Airway epithelial cell (primary cell): ENCODE data around the gene CFAP77.

GRCh38 chr9:131715748-131716453 is 24.0 kb downstream of the RAPGEF1 start:
- RAMPAGE, long total RNA: no peak

DNA sequence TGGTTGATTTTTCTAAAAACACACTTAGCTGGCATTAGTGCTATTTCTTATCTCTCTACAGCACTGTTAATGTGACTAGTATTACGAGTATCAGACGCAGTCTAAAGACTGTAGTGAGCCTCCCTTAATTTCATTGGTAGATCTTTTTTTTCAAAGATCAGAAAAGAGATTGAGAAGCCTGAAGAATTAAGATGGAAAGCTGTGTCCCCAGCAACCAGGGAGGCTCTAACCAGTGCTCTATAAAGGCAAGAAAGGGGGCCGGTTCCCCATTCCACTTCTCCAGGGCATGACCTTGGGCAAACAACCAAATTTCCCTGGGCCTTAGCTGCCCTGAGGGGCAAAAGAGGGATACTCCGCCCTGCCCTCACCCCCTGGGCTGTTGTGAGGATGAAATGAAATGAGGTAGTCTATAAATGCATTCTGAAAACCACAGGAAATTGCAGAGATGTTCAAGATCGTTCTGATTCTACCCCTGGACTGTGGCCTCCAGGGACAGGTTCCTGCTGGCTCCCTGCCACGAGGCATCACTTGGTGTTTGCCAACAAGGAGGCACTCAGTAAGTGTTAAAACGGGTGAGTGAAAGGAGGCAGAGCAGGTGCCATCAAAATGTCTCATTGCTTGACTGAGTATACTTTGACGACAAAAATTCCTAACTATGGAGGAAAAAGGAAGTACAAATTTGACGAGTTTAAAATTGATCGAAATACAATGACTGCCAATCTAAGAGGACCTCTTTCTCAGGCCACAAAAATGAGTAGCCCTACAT is 5.7 kb downstream of the RAPGEF1 start:
- RAMPAGE, long total RNA: no peak

DNA sequence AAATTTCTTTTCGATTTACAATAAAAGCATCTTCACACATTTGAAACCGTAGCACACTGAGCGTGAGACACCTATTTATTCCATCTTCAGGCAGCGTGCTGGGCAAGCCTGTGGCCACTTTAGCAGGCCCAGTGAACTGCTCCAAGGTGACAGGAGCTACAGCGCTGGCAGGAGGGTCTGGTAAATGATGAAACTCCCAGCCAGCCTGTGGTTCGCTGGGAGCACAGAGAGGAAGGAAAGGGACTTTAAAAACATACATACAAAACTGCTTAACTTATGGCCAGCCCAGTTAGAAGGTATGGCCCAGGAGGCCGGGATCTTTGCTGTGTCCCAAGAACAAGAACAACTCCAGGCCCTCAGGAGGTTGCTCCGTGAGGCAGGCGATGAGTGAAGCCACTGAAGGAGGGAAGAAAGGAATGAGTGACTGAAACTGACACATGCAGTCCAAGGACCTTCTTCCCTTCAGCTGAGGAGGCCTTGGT is 5.0 kb downstream of the RAPGEF1 start:
- RAMPAGE, long total RNA: no peak

DNA sequence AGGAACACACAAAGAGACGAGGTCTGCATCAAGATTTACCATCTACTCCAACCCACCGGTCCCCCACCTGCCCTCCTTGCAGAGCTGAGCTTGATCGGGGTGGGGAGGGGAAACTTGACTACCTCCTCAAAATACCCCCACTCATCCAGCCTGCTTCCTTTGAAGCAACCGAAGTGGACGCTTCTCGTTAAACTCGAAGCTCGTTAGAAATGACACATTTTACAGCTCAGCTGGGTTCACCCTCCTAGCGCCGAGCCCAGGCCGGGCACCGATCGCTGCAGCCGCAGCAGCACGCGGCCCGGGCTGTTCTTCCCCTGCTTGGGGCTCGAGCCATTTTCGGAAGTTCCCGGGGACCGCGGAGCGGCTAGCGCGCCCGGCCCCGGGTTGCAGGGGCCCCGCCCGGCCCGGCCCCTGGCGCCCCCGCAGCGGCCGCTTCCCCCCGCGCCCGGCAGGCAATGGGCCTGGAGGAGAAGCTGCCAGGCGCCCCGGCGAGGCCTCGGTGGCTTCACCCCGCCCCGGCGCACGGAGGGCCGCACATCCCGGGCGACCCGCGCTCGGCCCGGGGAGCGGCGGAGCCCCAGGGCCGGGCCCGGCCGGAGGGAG is 630 bp downstream of the RAPGEF1 start:
- RAMPAGE, long total RNA: no peak

- RAMPAGE, long total RNA: no peak
Measured at GRCh38 chr9:132282647-132283180, 72.1 kb downstream of the SETX start.

- RAMPAGE, long total RNA: no peak
Measured at GRCh38 chr9:132295553-132296284, 59.1 kb downstream of the SETX start.

DNA sequence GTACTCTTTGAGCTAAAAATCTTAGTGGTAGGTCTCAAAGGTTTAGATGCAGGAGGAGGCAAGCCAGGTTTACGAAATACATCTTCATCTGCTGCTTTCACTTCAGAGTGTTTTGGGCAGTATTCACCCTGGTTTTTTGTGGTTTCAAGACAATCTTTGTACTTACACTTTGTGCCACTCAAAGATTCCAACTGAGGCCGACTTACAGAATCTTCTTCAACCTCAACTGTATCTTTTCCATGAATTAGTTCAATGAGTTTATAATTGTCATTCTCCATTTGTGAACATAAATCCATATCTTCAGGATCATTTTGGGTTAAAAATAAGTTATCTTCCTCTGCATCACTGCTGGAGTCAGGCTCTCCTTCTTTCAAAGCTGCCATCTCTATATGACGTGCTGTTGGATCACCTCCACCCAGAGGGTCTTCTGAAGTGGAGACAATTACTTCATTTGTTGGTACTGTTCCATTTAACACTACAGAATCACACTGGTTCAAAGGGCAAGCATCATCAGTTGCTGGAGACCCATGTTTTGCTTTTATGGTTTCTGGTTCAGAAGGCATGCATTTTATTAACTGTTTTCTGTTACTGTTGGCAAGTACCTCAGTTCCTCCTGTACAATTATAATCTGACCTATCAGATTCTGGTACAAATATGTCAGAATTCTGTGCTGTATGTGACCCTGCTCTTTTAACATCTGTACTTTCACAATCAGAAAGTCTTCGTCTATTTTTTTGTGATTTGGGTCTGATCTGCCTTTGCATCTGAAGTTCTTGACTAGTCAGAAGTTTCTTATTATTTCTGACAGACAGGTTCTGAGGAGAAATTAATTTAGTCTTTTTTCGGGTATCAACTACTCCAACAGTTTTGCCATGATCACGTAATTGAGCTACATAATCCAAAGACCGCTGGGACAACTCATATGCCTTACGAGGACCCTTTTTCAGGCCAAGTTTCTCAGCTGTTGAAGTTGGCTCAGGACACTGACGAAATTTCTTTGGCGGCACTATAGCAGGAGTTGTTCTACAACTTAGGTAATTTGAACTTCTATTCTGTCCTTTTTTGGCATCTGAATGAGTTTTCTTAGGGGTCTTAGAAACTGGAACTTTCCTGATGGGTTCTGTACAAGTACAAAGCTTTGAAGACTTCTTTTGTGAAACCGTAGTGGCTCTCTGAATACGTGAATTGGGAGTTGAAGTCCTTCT is 27.6 kb downstream of the SETX start:
- RAMPAGE, long total RNA: no peak

DNA sequence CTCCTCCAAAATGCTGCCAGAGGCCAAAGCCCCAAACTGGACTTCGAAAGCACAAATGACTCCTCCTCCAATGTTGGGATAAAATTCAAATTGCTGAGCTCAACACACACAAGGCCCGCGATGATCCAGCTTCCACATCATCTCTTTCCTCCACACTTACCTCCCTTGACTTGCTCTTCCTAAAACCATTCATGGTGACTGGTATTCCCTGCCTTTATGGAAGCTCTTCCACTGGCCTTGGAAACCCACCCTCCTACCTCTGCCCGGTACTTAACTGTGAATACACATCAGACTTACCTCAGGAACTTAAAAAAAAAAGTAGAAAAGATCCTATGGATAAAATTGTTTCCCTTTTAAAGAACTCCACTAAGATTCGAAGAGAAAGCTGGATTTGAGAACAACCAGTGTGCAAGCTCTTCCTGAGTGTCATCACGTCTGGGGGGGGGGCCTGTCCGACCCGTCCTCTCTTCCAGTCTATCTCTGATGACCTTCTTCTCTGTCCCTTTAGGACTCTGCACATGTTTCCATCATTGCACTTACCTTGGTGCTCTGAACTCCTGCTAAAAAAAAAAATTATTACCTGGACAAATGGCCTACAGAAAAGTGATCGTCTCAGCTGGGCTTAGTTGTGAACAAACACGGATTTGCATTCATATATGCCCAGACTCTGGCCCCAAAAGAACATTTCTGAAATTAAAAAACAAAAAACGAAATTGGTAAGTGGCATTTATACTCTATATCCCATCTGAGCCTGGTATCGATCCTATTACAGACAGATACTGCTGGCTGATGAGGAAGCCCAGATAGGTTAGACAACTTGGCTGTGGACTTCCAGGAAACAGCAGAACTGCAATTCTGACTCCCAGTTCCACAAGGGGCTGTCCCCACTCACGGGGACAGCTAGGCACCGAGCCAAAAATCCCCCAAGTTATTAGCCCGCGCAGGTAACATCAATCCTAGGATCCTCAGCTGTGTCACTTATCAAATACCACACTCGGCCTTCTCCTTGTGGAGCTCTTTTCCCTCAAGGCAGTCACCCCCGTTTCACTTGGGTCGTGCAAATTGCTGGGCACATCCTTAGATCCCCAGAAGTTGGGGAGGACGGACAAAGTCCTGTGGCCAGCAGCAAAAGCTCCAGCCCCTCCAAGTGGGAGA is 1.3 kb downstream of the SETX start:
- RAMPAGE, long total RNA: no peak

- RAMPAGE, long total RNA: no peak
Measured at GRCh38 chr9:132378247-132378994, 23.6 kb upstream of the SETX start.

GRCh38 chr9:132401440-132402743 is 4.7 kb downstream of the TTF1 start:
- RAMPAGE, long total RNA: no peak

- RAMPAGE, long total RNA: no peak
Measured at GRCh38 chr9:132409833-132410483, at the start of gene CFAP77. TSS of gene CFAP77 (plus strand) at chr9:132410211.

DNA sequence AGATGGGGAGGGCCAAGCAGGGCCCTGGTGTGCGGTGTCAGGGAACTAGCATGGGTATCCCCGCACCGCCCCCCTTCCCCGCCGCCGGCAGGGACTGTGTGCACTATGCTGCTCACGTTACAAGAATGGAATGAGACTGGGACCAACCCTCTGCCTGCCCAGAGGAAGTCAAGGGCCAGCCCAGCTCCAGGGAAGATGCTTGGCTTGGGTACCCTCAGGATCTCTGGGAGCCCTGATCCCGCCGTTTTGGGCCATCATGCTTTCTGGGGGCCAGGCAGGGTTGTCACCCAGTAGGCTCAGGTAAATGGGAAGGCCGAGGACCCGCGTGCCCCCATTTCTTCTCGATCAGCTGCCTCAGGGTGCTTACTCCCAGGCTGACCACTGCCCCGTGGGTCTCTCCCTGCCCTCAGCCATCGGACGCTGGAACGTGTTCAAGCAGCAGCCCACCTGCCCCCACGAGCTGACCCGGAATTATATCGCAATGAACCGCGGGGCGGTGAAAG is 83.4 kb upstream of the BARHL1 start:
- RAMPAGE, long total RNA: no peak

GRCh38 chr9:132894385-132894855 is 15.7 kb downstream of the SPACA9 start:
- RAMPAGE, long total RNA: no peak

GRCh38 chr9:133004344-133004596 is 25.8 kb downstream of the GFI1B start:
- RAMPAGE, long total RNA: no peak

DNA sequence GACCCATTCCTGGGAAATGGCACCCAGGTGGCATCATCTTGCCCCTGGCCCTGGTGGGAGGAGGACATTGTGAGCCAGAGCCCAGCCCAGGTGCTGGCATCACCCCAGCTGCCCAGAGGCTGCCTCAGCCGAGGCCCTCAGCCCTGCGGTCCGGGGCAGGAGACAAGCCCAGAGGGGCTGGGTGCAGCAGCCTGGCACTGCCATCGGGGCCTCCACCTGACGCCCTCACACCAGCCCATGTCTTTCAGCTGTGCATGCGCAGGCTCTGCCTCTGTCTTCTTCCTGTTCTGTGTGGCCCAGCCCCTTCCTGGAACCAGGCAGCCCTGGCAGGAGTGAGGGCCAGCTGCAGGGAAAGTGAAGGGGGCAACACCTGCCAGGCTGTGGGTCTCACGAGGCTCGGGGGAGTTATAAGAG is 4.8 kb upstream of the CEL start:
- RAMPAGE, long total RNA: no peak

DNA sequence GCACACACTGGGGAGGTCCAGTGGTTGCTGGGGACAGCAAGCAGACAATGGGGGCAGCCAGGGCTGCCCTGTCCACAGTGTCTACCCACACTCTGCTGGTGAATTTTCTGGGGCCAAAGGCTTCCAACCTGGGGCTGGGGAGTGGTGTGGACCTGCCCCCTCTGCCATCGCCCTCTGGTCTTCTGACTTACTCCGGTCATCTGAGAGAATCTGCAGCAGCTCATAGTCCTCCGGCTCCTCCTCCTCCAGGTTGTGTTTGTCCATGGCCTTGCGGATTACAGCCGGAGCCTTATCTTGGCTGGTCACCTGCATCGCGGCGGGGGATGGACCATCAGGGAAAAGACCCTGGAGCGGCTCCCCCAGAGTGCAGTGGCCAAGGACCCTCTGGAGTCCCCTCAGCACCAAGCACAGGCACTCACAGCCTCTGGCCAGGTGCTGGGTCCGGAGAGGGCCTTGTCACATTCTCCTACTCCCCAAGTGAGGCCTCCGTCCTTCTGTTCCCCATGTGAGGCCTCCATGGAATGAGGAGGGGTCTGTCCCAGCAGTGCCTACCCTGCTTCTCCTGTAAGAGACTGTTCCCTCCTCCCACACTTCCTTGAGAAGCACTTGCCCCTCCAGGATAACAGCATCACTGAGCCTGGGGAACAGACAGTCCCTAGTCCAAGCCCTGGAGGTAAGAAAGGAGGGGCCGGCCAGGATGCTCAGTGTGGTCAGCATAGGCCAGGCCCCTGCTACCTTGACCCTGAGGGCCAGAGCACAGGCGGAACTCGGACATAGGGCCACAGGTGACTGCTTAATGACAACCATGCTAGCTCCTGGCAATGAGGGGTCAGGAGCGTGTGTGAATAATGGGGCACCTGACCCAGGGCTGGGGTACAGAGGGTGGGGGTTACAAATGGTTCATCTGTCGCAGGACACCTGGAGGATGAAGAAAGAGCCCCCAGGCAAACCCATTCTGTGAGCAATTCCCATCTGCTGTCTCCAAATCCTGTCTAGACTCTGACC is 20.7 kb downstream of the RALGDS start:
- RAMPAGE, long total RNA: no peak

DNA sequence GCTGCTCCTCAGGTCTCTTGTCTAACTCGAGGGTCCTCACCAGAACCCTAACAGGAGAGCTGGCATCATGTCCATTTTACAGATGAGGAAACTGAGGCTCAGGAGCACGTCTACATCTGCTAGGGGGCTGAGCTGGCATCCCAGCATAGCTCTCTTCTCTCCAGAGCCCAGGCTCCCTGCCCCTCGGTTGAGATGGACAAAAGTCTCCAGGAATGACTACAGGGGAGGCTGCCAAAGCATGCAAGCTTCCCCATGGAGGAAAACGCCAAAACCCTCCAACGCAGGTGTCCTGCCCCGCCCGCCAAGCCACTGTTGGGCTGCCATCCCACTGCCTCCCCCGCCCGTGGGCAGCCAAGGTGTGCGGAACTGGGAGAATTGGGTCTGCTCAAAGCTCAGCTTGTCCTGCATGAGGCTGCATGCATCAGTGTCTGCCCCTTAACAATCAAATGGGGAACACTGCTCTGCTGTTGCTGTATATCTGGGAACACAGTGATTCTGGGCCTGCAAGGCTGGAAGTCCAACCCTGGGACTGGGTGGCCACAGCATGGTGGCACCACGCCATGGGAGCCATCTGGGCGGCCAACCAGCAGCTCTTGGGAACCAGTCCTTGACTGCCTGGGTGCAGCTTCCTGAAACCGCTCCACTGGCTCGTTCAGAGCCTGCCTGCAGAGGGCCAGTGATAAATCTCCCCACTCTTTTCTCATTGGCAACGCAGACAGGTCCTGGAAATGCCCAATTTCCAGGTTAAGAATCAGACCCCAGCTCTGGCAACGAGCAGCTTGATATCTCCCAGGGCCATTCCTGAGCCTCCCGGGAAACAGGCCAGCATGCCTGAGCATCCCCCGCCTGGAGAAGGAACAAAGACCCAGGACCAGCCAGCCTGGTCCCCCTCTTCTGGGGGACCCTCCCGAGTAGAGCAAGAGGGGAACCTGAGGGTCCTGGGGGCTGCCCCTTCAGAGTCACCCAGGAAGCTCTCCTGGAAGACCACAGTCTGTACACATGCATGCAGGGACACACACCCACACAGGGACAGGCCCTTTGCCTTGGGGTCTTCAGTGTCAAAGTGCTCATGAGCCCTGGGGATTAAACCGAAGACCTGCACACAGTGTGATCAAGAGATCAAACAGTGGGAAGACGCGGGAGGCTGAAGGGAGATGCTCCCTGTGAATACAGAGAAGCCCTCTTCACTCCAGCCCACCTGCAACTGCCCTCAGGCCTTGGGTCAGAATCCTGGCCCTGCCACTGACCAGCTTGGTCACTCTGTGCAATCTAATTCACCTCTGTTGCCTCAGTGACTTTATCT is 3.4 kb downstream of the RALGDS start:
- RAMPAGE, long total RNA: no peak

- RAMPAGE, long total RNA: no peak
Measured at GRCh38 chr9:133121928-133122503, 976 bp upstream of the RALGDS start.

DNA sequence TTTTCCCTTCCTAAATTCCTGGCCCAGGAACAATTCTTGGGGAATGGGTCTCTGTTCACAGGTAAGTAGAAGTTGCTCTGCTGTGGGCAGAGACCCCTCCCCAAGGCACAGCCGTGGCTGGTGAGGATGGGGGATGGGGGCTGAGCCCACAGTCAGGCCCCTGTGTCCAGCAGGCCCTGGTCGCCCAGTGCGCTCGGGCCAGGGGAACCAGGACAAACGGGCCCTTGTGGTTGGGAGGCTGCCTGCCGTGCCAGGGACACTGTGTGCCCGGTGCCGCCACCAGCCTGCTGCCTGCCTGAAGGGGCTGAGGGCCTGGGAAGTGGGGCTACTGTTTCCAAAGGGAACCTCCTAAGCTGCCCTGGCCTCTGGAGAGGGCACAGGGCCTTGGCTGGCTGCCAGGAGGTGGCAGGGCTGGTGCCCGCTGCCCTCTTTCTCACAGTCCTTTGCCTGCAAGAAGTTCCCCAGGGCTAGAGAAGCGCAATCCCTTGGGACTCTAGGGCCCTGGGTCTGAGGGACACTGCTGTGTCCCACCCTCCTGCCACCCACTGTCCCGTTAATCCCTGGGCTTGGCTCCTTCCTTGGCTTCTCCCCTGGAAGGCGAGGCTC is 16.8 kb upstream of the RALGDS start:
- RAMPAGE, long total RNA: no peak

DNA sequence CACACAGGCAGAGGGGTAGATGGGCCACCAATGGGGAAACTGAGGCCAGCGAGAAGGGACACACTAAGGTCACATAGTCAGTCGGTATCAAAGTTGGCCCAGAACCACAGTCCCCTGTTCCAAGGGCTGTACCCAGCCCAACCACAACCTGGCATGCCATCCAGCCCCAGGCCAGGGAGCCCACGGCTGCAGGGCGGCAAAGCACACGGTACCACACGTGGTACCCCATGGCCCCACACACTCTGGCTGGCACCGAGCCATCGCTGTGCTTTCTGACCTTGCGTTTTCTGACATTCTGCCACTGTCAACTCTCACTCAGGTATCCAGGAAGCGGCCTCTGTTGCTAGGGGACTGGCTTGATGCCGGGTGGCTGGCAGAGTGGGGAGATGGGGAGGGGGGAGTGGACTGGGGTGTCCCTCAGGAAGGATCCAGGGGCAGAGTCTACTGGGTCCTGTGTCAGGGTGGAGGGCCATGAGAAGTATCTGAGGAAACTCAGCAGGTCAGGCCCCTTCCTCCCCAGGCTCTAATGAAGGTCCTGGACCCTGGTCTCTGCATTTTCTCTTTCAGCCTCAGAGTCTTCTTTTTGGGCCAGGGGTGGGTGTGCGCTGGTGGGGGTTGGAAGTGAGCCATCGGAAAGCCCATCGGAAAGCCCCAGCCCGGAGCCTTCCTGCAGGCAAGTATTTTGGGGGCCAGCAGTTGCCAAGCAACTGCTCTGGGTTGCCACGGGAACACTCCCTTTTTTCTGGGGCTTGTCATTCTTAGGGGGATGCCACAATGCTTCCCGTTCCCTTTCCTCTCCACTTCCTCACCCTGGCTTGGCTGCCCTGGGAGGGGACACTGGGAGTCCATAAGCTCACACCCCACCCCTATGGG is 21.0 kb upstream of the RALGDS start:
- RAMPAGE, long total RNA: no peak